Natural killer cell (primary cell): ENCODE results near the genes RPH3AL and TIMM22.

GRCh38 chr17:301608-302740 is 50.6 kb downstream of the RPH3AL start:
- PRO-cap, result no peak

- PRO-cap, result no peak
These were observed 31.5 kb downstream of the RPH3AL start for GRCh38 chr17:320910-321704.

DNA sequence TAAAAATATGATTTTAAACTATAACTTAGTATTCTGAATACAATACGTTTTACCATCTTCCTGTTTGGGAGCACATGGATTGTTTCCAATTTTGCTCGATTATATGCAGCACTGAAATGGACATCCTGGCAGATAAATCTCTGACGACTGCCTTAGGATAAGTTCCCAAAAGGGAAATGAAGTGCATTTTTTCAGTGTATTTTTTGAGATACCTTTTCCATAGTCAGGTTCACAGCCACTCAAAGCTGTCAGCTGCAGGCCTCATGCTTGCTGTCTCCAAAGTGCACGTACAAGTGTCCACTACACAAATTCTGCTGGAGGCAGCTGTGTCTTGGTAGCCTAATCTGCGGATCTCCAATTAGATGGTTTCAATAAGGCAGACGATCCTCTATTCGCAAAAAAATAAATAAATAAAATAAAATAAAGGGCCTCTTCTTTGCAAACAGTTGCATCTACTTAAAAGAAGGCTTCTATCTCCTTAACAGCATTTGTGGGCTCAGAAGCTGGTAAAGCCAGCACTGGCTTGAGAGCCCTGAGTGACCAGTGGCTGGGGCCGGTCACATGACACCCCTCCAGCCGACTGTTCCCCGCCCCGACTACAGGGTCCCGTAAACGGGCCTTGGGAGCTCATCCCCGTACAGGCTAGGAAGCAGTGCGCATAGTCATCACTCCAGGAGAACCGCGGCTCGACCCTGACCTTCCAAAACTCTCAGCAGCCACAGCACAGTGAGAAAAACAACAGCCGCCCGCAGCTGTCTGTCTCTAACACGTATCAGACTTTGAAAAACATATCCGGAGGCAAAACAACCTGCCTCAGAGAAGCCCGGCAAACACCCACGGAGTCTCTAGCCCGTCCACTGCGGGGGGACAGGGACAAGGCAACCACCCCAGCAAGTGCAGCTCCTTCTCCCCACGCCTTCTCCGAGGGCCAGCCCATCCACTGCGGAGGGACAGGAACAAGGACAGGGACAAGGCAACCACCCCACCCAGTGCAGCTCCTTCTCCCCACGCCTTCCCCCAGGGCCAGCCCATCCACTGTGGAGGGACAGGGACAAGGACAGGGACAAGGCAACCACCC is 18.7 kb downstream of the RPH3AL start:
- PRO-cap, result no peak

- PRO-cap, result no peak
These were observed 13.0 kb downstream of the RPH3AL start for GRCh38 chr17:339536-340036.

GRCh38 chr17:352110-353031 is at the start of gene RPH3AL:
RPH3AL (minus strand) TSS chr17:352807.
- PRO-cap, result no peak

DNA sequence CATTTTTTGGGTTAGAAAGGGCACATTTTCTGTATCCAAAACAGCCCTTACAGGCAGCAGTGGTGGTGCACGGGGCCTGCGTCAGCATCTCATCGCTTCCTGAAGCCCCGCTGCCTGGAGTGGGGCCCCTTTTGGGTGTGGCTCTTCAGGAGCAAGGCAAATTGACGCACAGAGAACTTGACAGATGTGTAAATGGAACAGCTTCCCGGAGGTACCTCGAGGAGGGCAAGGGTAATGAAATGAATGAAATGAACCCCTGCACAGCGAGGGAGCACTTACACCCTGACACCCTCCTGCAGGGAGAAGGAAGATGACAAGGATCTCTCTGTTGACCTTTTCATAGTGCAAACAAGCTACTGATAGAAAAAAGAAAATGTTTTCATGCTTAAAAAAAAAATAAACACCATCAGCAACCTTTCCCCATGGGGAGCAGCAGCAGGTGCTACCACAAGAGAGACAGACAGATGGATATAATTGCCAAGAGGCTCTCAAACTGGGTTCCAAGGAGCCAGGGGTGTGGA is 485 bp upstream of the RPH3AL start:
- PRO-cap, result no peak

GRCh38 chr17:419135-419763 is 9.1 kb downstream of the C17orf97 start:
- PRO-cap, result no peak

DNA sequence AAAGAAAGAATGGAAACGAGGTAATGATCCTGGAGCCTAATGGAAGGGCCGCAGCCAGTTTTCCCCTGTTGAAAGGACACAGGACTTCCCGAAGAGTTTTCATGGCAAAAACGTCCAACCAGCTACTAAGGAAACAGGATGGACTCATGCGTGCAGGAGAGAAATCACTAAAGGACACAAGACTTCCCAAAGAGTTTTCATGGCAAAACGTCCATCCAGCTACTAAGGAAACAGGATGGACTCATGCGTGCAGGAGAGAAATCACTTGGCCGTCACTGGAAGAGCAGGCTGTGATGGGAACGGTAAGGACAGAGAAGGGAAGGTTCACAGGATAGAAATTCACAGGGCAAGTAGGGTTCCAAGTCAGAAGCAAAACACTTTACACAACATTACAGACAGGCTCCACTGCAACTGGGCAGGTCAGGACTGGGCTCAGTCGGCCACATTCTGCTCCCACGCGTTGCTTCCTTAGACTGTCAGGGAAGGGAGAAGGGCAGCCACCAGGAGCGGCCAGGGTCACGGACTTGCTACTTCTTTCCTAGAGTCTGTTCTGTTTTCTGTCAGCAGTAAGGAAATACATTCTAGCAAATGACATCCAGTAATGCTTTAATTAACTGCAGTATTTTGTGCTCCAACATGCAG is 102.6 kb downstream of the C17orf97 start:
- PRO-cap, result no peak

DNA sequence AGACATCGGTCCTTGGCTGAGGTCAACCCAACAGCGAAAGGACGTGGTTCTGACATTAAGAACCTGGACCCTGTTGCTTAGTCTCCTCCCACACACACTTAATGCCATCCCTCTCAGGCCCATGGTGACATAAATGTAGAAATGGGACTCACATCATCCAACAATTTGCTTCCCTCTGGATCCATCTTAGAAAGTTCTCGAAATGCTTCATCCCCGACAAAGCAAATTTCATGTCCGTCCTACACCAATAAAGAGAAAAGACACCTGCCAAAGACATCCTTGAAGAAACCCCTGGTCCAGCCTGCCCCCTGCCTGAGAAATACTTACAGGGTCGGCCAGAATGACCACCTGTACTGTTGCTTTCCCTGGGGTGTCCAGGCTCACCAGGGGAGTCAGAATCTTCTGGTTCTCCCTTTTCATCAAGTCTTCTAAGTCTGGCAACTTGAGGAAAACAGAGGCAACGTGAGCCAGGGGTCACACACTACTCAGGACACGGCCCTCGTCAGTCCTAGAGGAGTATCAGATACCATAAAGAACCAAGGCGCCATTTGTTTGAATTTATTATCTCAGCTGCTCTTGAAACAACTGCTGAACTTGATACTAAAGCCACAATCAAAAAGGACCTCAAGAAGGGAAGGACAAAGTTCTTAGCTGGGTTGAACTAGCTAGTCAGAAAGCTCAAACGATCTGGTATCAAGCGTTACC is 12.2 kb downstream of the GLOD4 start:
- PRO-cap, result no peak

GRCh38 chr17:812699-813188 is 30.6 kb downstream of the MRM3 start:
- PRO-cap, result no peak

DNA sequence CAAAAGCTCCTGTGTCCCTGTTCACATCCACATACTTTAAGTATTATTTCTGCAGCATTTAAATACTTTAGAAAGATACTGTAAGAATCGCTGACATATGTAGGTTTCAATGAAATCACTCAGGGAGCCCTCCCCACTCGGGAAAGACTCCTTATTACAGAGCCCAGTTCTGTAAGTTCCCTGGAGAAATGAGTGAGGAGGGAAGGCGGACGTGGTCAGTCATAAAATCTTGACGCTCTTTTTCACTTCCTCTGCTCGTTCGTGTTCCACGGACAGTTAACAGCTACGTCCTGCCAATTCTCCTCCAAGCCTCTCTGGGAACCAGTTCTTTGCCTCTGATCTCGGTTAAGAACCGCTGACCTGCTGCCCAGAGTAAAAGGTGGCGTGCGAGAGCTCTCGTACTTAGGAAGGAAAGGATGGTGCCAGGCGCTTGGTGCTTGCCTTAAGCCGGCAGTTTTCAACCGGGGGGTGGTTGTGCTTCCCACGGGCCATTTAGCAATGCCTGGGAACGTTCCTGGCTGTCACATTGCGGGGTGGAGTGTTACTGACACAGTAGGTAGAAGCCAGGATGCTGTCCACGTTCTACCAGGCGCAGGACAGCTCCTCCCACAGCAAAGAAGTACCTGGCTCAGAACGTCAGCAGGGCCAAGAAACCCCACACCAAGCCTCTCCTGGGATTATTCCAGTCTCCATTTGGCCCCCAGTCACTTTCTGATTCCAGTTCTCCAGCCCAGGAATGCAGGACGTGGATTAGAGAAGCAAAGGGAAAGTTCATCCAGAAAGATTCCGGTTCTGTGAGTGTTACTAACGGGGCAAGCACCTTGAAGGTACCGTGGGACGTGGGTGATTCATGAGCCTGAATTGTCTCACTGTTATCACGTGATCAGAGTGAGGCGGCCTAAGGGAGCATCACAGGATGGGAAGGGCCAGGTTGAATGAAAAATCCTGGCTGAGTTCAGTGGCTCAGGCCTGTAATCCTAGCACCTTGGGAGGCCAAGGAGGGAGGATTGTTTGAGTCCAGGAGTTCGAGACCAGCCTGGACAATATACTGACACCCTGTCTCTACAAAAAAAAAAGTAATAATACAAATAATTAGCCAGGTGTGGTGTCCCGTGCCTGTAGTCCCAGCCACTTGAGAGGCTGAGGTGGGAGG is 87.7 kb downstream of the MRM3 start:
- PRO-cap, result no peak

DNA sequence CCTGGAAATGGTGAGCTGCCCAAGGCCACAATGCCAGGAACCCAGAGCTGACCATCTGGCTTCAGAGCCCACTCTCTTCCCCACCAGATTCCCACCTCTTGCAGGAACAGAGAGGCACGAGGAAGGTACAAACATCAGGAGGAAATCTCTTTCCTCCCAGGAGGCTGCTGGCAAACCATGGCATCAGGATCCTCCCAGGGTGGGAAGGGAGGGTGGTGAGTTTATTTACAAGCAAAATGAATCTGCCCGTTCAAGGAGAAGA is 79.3 kb downstream of the NXN start:
- PRO-cap, result no peak

- PRO-cap, result no peak
These were observed 31.1 kb downstream of the NXN start for GRCh38 chr17:948627-948823.

DNA sequence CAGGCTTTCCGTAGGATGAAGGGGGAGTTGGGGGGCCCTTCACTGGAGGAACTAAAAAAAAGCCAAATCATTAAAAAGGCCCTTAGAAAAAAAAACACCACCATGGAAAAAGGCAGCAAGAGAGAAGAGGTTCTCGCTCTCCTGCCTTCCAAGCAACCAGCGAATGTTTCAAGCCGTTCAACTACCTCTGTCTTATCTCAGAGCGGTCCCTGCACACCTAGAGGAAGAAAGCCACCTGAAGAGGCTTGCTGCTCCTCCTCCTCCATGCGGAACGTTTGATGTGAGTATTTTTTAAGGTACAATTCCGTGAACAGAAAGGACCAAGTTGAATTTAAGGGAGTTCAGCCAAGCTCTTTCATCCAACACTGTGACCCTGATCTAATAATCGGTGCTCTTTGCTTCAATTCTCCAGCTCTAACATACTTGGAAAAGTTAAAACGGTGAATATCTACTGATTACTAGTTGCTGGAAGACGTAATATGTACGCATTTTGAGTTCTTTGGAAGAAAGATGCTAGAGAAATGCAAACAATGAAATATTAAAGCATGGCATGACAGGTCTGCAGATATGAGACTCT is 9.1 kb downstream of the NXN start:
- PRO-cap, result no peak

DNA sequence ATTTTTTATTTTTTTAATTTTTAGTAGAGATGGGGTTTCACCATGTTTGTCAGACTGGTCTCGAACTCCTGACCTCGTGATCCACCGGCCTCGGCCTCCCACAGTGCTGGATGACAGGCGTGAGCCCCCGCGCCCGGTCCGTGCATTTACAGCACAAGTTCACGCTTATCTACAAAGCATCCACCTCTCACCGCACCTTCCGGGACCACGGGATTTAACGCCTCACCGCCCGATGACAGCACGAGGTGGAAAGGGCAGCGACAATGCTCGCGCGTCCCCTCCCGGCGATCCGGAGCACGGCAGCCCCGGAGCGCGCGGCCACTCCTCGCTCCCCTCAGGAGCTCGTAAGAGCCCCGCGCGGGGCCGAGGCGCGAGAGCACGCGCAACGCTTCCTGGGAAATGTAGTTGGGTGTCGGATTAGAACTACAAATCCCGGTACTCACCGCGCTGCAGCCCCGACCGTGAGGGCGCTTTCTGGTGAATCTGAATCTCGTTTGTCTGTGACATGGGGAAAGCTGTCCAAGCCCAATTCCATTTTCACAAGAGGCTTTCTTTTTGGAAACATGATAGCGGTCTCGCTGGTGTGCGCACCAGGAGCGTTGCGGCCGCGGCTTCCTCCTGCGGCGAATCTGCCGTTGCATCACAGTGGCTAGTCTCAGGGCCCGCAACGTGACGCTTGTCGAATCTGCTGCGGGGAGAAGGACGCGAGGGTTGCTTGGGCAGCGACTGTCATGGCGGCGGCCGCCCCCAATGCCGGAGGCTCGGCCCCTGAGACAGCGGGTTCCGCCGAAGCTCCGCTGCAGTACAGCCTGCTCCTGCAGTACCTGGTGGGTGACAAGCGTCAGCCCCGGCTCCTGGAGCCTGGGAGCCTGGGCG is at the start of gene TIMM22:
TSS of gene TIMM22 (plus strand) at position 718 of the 876 bp plus-strand sequence.
- PRO-cap, result bidirectional peak, plus-strand start at position 732 of the sequence, minus-strand start at position 617 of the sequence

DNA sequence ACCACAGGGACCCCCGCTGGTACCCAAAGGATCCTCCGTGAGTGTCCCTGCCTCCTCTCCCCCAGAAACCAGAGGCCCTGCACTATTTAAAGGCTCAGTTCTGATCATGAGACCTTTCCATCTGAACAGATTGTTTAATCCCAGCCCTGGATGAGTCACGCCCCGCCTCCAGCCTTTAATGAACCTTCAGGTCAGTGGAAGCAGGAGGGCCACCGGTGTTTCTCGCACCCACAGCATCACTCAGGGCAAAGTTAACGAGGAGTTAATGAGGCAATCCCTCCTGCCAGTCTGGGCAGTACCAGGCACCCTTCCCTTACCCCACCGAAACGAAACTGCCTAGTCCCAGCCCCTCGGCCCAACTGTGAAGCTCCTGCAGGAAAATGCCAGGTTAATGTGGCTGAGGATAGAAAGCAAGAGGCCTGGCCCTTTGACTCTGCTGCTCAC is 32.4 kb downstream of the TIMM22 start:
- PRO-cap, result no peak

GRCh38 chr17:1031566-1032171 is 34.7 kb downstream of the TIMM22 start:
- PRO-cap, result no peak

- PRO-cap, result no peak
These were observed 43.2 kb downstream of the TIMM22 start for GRCh38 chr17:1040143-1040577.

- PRO-cap, result no peak
These were observed 69.7 kb downstream of the ABR start for GRCh38 chr17:1109996-1110521.

DNA sequence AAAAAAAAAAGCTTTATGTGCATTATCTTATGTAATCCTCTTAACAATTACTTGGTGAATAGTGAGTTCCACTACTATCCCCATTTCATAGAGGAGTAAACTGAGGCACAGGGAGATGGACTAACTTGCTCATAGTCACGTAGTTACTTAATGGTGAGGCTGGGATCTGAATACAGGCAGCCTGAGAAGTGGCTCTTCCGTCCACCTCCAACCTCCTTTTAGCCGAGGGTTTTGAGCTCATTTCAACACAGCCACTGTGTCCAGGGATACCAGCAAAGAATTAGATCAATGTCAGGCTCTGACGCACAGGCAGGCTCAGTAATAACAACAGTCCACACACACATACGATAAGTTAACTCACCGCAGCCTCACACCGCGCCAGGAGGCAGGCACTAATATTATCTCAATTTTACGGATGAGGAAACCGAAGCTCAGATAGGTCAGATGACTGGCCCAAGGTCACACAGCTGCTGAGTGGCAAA is 23.0 kb downstream of the ABR start:
- PRO-cap, result no peak